Measurements from ENCODE around the gene SLC9A2.

DNA sequence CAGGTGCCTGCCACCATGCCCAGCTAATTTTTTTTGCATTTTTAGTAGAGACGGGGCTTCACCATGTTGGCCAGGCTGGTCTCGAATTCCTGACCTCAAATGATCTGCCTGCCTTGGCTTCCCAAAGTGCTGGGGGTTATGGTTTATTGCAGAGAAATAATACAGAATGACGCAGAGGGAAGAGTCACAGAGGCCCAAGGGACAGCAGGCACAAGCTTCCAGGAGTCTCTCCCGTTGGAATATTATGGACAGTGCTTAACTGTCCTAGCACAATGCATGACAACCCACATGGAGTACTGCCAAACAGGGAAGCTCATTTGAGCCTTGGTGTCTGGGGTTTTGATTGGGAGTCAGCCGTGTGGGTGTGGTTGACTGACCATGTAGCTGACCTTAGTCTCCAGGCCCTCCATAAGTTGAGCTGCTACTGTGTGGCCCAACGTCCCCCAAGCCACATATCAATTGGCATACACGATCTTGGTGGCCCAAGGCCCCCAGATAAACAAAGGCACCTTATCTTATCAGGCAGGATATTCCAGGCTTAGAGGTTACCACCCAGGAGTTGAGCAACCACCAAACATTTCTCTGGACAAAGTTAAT lies 45.4 kb upstream of the CNOT11 start:
- RRBS = no CpG with 5 or more reads among the region's 7 CpGs

DNA sequence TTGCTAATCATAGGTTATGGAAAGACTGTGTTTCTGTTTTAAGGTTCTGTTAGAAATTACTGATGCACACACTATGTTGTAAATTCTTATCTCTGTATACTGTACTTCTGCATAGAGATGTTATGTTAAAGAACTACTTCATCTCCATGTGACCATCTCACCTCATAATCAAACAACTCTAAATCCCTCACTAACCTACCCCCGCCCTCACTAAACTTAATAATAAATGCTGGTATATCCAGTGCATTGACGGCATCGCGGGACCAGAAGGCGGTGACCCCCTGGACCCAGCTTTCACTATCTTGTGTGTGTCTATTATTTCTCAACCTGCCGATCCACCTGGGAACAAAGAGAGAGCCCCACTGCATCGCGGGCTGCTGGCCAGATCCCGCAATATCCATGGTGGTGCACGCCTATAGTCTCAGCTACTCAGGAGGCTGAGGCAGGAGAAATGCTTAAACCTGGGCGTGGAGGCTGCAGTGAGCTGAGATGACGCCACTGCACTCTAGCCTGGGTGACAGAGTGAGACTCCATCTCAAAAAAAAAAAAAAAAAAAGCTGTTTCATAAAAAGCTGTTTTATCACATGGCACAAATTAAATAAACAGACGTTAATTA lies 7.9 kb upstream of the CNOT11 start:
- RRBS = no CpG with 5 or more reads among the region's 13 CpGs

DNA sequence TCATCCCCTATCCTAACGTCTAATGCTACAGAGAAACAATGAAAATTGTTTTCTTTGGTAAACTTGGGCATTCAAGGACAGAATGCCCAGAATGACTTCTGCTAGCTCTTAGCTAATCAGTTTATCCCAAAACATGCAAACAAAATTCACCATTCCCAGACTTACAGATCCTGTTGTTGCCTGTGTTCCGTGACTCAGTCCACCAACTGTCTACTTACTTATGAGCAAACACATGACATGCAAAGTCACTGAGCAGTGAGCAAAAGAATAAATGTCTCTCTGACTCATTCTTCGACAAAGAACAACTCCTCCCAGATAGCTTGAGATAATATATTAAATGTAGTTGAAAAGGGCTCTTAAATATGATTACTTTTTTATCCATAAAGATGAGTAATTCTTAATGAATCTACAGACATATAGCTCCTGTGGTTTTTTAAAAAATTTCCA lies 9.0 kb upstream of the CREG2 start:
- RRBS = no CpG with 5 or more reads among the region's 3 CpGs

DNA sequence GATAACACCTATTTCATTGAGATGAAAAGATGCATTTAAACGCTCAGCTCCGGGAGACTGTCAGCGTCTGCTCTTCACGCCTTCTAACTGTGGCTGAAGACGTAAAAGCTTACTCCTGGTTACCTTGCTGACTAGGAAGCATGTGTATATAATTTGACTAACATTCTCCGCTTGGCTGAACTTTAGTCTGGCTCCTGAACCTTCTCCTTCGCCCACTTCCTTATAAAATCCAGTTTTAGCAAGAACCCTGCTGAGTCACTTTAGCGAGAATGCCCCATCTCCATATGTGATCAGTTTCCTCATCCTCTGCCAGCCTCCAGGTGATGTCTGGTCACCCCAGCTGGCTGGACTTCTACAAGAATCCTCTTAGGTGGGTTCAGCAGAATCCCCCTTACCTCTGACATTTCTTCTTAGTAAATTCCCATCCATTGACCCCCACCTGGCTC lies 12.8 kb upstream of the CREG2 start:
- RRBS = no CpG with 5 or more reads among the region's 8 CpGs

DNA sequence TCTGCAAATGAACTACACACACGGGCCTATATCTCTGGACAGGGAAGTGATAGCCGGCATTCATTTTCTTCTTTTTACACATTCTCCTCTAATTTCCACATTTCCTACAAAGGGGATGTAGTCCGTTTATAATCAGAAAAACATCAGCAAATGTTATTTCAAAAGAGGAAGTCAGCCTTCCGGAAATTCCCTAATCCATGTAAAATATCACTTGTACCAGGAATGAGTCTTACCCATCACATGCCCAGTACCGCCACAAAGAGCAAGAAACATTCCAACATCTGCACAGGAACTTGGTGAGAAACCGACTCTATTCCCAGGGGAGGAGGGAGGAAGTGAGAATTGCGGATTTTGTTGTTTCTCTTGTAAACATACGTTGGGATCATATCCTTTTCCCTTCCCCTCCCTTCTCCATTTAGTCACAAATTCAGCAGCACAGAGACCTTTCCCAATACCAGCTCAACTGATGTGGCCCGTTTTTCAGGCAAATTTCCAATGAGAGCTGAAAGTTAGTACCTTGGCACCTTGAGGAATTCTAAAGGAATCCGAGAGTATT lies 10.7 kb downstream of the RFX8 start:
- RRBS = 27% methylated on average over 3 of the region's 10 CpGs

DNA sequence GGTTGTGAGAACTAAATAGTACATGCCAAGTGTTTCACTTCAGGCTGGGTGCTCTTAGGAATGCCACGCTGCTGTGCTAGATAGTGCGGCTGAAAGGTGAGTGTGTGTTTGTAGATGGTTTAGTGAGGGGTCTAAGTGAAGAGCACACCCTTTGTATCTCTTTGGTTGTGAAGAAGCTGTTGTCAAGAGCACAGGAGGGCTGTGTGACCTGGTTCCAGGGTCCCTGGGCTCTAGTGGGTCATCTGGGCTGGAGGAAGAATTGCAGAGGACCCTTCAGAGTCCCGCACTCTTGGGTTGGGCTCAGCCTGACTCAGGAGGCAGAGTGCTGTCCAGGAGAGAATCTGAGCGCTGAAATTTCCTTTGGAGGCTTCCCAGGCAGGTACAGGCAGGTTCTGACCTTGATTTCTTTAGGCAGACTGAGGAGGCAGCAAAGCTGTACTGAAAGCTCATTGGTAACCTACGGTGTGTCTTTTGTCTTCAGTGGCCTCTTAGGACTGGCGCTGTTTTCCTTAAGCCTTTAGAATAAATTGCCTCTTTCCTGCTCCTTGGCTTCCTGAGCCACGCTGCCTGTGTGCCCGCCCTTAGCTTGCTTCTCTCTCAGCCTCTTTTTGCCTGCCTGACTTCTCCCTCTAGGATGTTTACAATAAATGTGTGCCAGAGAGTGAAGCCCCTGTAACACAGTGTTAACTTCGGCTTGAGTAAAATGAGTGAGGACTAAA lies 44.5 kb downstream of the MAP4K4 start:
- RRBS = no CpG with 5 or more reads among the region's 9 CpGs

DNA sequence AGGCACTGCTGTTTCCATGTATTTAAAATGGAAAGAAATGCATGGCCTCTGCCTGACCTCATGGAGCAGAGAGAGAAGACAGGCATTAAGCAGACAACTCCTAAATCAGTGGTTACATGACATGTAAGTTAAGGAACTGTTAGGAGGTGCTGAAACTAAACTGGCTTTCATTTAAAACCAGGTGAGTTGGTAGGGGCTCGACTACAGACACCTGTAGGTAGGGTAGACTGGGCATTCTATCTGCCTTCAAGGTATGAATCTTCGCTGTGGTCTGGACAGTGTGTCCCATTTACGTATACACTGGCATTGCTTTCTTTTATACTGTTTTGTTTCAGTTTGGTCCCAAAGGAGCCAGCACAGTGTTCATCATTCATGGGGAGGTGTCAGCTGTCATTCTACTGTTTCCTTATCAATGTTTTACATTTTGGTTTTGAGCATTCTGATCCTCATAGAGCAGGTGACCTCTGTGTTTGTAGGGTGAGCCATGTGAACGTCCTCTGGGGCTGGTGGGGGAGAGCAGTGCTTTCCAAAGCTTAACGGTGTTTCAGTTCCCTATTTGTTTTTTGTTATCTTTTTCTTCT lies 54.1 kb downstream of the MAP4K4 start:
- RRBS = no CpG with 5 or more reads among the region's 5 CpGs

DNA sequence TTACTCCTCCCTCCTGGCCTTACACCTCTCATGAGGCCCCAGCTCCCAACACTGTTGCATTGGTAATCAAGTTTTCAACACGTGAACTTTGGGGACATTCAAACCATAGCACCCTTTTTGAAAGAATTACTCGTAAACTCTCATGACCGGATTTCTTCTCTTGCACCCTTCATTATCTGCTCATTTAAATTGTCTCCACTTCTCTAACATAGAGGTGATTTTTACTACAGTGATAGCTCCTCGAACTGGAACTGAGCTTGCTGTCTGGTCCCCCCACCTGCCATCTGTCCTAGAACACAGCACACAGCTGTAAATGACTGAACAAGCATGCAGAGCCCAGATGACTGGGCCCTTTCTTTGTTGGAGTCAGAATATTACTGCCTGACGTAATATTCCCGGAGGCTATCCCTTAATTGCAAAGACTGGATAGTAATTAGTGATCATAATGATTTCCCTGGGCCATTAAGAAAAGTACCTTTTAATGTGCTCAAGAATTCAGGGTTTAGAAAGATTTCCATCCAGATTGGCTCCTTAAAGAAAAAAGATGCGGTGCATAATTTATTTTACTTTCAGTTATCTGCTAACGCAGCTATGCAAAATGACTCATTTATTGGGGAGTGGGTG lies 84.2 kb downstream of the MAP4K4 start:
- RRBS = no CpG with 5 or more reads among the region's 8 CpGs

DNA sequence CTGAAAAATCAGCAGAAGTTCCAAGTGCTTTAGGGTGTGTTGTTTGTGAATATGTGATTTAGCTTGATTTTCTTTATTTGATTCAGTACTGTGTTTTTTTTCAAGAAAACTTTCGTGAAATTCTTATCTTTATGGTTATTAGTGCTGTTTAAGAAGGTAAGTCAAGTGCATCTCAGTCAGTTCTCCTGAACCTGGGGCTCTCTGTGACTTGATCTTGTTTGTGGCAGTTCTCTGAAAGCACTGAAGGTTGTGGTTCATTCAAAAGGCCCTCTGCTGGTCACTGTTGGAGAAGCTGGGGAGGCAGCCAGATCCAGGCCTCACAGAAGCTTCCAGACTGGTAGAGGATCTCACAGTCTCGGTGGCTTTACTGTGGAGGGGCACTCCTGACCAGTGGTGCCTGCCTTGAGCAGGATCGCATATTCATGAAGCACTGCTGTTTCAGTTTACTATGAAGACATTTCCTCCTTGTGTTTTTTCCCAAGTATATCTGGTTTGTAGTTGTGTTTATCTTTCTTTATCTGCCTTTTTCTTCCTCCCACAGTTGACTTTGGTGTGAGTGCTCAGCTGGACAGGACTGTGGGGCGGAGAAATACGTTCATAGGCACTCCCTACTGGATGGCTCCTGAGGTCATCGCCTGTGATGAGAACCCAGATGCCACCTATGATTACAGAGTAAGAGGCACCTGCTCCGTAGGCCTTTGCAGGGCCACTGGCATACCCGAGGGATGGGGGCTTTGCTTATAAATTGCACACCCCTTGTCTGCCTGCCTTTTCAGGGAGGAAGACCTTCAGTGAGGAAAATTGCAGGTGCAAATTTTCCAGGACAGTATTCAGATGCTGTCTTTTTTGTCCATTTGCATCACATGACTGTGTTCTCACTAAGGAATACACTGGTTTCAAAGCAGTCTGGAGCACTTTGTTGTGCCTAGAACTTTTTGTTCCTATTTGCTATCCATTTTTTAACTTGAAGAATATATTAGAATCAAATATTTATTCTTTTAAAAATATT lies 134.0 kb downstream of the MAP4K4 start:
- RRBS = no CpG with 5 or more reads among the region's 8 CpGs

DNA sequence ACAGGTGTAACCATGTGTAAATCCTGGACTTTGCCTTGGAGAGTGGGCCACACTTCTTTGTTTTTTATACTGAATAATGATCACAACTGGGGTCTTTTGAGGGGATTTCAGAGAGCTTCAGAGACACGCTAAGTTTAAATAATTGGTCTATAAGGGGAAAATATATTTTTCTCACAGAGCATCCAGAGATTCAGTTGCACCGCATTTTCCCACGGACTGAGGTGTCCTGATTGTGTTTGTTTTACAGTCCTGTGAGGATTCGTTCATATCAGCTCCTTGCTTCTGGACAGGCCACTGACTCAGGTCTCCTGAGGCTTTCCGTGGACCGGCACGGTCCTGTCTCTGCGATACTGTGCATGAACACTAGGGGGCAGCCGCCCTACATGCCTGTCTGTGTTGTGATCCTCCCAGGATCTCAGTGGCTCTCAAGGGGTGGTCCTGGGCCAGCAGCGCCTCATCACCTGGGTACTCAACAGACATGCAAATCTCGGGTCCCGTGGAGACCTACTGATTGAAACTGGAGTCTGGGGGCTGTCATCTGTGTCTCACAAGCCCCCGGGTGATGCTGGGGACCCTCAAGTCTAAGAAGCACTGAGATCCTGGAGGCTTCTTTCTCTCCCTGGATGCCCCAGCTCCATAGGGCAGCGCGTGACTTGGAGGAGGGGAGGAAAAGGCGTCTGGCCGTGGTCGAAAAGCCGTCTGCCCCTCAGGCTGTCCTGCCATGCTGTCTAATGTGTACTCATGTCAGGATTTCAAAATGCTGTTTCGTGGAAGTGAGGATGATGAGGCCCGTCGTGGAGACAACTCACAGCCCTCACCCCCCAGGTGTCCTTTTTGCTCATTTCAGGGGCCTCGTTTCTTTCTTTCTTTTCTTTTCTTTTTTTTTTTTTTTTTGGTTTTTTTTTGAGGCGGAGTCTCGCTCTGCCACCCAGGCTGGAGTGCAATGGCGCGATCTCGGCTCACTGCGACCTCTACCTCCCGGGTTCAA lies 29.0 kb downstream of the IL1R2 start:
- RRBS = no CpG with 5 or more reads among the region's 30 CpGs

GRCh38 chr2:102034887-102035341 lies 43.2 kb downstream of the IL1R2 start:
- RRBS = no CpG with 5 or more reads among the region's 10 CpGs

- RRBS = no CpG with 5 or more reads among the region's 9 CpGs
Measured at GRCh38 chr2:102037620-102038229, 46.0 kb downstream of the IL1R2 start.

- RRBS = no CpG with 5 or more reads among the region's 2 CpGs
Measured at GRCh38 chr2:102041385-102041749, 49.6 kb downstream of the IL1R2 start.

DNA sequence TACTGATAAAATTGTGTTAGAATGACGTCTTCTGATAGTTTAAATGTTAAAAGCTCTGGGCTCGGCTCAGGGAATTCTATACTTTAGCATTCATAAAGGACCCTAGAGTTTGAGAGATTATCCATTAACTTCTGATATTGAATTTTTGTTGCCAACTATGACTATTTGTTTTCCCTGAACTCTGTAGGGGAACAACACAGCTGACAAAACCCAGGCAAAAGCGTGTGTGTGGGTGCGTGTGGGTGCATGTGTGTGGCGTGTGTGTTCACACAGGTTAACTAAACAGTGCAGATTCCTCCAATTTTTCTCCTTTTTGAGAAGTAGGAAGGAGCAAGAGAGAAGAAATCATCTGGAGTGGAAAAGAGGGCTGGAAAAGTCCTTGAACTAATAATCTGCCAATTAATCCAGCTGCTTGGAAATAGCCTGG lies 40.8 kb upstream of the IL1R1 start:
- RRBS = no CpG with 5 or more reads among the region's 5 CpGs

DNA sequence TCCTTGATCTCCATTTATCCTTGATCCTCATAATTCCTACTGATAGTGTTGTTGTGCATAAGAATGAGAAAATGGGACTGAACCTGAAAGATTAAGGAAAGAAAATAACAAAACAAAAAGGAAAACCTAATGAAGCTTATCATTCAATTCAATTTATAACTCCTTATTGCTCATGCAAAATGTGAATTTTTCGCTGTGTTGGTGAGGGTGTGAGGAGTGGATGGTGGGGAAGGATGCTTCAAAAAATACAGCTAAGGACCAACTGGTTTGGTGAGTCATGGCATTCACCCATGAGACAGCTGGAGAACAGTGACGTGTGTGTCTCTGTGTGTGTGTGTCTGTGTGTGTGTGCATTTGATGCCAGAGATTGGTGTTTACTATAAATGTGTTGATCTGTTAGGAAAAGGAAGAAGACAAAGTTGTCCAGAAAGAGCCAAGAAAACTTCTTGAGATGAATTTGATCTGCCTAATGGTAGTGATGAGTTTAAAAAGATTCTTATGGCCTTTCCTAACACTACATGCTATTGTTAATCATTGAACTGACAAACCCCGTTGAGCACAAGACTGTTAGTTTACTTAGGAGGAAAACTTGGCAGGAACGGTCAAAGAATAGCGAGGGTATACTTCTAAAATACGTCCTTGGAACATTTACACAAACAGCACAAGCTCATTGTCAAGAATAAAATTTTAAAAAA lies 36.5 kb upstream of the IL1R1 start:
- RRBS = no CpG with 5 or more reads among the region's 6 CpGs

DNA sequence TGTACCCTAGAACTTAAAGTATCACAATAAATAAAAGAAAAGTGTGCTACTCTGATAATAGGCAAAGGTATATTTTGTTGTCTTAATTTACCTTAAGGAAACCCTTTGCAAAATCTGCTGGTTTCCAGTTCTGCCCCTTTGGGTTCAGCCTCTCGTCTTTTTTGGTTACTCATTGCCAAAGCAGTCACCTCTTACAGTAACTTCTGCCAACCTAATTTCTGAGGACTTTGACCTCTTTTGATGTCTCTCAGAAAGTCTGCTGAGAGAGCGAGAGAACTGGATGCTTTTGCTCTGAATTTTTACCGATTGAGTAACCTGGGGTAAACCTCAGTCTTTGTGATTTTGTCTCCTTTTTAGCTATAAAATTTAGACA lies 34.9 kb upstream of the IL1R1 start:
- RRBS = no CpG with 5 or more reads among the region's 3 CpGs

GRCh38 chr2:102250762-102251484 lies 60.4 kb upstream of the IL1RL1 start:
- RRBS = no CpG with 5 or more reads among the region's 57 CpGs

DNA sequence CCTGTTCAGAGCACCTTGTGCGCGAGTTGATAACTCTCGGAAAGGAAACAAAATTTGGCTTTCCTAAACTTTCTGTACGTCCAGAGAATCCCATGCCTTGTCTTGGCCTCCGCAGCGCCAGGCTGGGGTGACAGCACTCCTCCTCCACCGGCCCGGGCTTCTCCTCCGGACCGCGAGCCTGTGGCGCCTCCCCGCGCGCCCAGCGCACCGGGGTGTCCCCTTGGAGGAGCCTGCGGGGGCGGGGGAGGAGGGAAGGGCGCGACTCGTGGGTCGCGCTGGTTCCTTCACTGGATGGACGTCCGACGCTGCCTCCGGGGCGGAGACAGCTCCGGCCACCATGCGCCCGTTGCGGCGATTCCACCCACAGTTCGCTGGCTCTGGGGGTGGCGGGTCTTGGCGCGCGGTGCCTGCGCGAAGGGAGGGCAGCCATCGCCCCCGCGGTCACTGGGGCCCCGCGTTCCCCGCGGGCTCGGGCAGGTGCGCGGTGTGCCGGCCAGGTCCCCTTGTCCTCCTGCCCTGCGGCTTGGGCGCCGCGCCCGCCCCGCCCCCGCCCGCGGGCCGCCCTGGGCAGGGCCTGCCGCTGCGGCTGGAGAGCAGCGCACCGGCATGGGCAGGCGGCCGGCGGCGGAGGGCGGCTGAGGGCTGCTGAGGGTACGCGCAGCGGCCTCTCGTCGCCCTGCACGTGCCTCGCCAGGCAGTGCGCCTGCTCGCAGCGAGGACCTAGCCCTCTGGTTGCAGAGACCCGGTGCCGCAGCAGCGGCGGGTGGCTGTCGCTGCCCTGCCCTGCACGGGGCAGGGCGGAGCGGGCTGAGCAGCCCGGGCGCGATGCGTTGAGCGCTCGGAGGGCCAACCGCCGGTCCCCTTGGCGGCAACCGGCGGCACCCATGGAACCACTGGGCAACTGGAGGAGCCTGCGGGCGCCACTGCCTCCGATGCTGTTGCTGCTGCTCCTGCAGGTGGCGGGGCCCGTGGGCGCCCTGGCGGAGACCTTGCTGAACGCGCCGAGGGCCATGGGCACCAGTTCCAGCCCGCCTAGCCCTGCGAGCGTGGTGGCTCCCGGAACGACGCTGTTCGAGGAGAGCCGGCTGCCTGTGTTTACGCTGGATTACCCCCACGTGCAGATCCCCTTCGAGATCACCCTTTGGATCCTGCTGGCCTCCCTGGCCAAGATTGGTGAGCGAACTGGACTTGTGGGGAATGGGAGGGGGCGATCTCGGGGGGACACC lies at the start of gene SLC9A2:
Gene SLC9A2 (plus strand): TSS at position 589 of the 1,226 bp plus-strand sequence.
- RRBS = 2% methylated on average over 33 of the region's 124 CpGs

GRCh38 chr2:102668022-102668578 lies 48.7 kb downstream of the SLC9A2 start:
- RRBS = no CpG with 5 or more reads among the region's 5 CpGs

DNA sequence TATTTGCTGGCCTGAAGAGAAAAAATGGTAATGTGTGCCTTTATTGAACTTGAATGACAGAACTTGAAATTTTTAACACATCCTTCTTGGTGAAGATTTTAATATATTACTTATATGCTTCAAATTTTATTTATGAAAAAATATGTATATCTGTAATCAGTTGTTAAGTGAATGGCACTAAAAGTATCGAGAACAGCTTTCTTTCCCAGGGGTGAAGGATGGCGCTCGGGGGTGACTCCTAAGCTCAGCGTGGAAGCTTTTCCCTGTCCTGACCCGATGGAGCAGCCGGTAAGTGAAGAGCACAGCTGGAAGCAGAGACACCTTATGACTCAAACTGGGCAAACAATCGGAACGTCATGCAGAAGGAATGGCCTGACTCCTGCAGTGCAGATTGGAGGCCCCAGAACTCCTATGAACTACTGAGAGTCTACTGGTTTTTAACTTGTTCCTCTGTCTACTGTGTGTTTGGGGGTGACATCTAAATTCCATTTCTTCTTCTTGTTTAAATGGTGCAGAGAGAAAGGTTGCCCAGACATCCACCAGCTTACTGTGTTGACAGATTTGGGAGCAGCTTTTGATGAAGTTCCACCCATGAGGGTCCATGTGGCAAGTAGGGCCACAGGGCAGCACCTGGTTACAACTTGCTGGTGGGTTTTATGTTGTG lies 27.8 kb downstream of the MFSD9 start:
- RRBS = no CpG with 5 or more reads among the region's 8 CpGs